Subcutaneous preadipocyte (primary cell): Measurements from ENCODE around the gene CCT8L2.

DNA sequence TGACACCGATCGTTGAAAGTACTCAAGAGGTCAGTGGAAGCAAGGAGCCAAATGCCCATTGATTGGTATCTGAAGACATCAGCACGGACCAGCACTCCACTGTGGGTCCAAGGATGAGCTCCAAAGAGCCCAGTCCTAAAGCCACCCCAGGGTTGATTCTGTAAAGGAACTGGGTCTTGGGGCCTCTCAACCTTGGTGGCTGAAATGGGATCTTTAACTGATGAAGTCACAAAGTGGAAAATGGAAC is at the start of gene CCT8L2:
Gene CCT8L2 (minus strand): TSS at position 191 of the 247 bp plus-strand sequence.
- CAGE, long polyA plus RNA = no peak

GRCh38 chr22:16599505-16600009 is 6.9 kb upstream of the CCT8L2 start:
- CAGE, long polyA plus RNA = no peak

DNA sequence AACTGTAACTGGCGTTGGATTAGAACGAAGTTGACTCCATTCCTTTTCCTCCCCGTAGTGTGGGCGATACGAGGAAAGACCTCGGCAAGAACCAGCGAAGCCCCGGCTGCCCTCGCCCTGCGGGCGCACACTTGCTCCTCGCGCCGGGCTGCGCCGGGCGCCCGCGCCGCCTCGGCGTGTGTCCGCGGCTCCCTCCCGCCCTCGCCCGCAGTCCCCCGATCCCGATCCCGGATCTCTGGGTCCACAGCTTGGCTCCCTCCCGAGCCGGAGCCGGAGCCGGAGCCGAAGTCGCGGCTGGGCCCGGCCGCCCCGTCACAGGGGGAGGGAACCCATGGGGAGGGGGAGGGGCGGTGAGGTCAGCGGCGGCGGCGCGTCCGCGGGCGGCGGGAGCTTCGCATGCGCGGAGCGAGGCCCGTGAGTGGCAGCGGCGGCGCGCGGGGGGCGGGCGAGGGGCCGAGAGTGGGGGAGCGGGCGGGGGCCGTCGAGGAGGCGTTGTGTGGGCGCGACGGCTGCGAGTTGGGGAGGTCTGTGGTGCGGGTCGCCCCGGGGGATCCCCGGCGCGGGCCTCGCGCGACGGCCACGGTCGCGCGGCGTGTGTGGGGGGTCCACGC is 8.5 kb upstream of the CCT8L2 start:
- CAGE, long polyA plus RNA = no peak

- CAGE, long polyA plus RNA = no peak
These were observed 9.4 kb upstream of the CCT8L2 start for GRCh38 chr22:16601605-16602786.

DNA sequence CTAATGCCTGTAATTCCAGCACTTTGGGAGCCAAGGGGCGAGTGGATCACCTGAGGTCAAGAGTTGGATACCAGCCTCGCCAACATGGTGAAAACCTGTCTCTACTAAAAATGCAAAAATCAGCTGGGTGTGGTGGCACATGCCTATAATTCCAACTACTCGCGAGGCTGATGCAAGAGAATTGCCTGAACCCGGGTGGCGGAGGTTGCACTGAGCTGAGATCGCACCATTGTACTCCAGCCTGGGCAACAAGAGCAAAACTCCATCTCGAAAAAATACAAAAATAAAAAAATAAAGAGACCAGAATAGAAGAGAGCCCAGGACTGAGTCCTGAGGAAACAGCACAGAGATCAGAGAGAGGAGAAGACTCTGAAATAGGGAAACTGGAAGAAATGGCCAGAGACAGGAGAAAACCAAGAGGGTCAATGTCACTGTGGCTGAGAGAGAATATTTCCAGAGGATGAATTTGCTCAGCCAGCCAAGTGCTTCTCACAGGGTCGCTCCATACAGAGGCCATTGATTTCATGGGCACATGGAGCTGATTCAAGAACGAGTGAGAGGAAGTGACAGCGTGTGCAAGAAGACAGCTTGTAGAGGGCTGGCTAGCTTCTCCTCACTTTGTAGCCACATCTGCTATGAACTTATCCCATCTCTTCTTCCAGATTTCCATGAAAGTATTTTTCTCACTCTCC is 21.9 kb upstream of the HDHD5 start:
- CAGE, long polyA plus RNA = no peak

DNA sequence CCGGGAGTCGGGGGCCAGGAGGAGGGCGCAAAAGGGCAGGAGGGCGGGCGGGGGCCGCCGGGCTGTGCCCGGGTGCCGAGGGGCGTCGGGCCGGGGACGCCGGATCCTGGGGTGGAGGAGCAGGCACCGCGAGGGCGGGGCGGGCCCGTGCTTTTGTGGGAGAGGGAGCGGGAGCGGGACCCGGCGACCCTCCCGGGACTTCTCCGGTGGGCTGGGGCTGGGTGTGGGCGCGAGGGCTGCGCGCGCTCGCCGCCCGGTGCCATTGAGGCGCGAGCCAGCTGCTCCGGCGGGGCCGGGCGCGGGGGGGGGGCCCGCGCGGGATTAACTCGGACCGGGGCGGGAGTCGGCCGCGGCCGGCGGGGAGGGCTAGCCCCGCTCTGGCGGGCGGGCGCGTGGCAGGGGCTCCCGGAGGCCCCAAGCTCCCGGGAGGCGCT is 777 bp downstream of the CECR2 start:
- CAGE, long polyA plus RNA = no peak

DNA sequence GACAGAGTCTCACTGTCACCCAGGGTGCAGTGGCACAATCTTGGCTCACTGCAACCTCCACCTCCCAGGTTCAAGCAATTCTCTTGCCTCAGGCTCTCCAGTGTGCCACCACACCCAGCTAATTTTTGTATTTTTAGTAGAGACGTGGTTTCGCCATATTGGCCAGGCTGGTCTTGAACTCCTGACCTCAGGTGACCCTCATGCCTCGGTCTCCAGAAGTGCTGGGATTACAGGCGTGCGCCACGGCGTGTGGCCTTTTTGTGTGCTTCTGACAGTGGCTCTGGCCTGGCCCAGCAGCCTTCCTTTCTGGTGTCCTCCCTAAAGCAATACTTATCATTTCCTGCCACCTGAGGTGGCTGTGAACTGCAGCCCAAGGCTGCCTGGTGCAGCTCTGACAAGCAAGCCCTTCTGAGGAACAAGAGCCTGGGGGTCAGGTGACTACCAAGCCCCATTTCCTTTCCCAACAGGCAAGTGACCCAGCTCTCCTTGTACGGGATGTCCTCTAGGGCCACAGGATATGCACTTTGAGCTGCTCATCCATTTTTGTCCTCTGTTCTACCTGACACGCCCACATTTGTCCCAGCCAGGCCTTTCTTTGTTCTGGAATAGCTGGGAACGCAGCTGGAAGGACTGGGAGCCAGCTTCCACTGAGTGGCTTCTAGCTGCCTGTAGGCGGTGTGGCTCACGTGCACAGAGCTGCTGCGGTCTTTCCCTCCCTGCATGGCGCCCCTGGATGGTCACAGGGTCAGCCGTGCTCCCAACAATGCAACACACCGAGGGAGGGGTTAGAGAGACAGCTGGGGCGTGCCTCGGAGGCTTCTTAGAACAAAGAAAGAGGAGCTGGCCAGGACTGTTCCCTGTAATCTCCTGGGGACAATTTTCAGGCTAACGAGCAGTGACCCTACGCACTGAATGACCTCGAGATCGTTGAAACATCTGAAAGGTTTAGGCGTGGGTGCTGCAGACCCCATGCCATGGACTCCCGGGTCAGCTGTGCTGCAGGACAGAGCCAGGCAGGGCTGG is 12.3 kb upstream of the BID start:
- CAGE, long polyA plus RNA = no peak

DNA sequence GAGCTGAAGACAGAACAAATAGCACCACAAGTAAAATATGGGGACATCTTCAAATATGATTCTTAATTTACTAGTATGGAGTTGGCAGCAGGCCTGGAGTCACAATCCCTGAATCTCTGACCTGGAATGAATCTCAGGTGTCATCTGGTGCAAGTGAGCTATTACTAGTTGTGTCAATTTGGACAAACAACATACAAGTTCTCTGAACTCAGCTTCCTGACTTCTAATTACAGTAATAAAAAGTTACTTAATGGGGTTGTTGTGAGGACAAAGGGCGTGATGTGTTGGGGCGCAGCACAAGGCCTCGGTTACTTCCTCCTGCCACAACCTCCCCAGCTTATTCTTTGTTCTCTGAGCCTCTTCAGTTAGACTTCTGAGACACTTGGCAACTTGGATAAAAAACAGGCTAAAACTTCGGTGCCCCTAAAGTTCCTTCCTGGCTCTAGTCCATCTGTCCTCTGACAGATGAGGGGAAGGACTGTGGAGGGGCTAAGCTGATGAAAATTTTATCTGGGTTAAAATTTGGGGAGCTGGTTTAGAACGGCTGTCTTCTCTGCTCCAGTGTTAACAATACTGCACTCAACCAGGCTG is 95.4 kb upstream of the BID start:
- CAGE, long polyA plus RNA = no peak

DNA sequence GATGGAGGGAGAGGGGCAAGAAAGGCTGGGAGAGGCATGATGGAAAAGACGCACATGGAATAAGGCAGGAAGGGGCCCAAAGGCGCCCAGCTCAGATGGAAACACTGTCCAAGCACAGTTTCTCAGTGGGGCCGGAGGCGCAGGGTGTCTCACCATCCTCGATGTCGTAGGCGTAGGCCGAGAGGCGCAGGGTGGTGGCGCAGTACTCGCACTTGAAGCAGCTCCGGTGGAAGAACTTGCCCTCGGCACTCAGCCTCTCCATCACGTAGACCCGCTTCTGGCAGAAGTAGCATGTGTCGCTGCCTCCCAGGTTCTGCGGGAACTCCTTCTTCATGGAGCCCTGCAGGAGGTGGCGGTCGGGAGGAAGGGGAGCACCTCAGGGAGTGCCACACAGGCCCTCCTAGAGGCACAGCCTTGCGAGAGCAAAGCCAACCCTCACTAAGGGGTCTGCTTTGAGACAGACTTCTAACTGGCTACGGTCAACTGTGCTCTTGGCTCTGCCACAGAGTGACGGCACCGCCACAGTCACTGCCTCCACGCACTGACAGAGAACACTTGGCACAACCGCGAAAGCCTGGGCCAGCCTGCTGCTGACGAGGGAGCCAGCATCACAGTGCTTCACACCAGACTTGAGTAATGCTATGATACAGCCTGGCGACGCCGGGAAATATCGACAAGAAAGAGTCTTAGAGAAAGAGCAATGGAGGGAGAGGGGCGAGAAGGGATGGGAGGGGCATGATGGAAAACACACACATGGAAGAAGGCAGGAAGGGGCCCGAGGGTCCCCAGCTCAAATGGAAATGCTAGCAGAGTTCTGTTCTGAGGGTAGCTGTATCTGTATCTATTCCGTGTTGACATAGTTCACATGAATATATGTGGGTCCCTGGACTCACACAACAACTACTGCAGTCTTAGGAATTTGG is 97.7 kb upstream of the BID start:
- CAGE, long polyA plus RNA = no peak

GRCh38 chr22:17952602-17953030 is 71.7 kb downstream of the MICAL3 start:
- CAGE, long polyA plus RNA = no peak

- CAGE, long polyA plus RNA = no peak
These were observed 27.8 kb downstream of the MICAL3 start for GRCh38 chr22:17996528-17996974.

GRCh38 chr22:18031597-18032057 is 7.3 kb upstream of the MICAL3 start:
- CAGE, long polyA plus RNA = no peak

- CAGE, long polyA plus RNA = no peak
These were observed 727 bp upstream of the PEX26 start for GRCh38 chr22:18077118-18077408.

DNA sequence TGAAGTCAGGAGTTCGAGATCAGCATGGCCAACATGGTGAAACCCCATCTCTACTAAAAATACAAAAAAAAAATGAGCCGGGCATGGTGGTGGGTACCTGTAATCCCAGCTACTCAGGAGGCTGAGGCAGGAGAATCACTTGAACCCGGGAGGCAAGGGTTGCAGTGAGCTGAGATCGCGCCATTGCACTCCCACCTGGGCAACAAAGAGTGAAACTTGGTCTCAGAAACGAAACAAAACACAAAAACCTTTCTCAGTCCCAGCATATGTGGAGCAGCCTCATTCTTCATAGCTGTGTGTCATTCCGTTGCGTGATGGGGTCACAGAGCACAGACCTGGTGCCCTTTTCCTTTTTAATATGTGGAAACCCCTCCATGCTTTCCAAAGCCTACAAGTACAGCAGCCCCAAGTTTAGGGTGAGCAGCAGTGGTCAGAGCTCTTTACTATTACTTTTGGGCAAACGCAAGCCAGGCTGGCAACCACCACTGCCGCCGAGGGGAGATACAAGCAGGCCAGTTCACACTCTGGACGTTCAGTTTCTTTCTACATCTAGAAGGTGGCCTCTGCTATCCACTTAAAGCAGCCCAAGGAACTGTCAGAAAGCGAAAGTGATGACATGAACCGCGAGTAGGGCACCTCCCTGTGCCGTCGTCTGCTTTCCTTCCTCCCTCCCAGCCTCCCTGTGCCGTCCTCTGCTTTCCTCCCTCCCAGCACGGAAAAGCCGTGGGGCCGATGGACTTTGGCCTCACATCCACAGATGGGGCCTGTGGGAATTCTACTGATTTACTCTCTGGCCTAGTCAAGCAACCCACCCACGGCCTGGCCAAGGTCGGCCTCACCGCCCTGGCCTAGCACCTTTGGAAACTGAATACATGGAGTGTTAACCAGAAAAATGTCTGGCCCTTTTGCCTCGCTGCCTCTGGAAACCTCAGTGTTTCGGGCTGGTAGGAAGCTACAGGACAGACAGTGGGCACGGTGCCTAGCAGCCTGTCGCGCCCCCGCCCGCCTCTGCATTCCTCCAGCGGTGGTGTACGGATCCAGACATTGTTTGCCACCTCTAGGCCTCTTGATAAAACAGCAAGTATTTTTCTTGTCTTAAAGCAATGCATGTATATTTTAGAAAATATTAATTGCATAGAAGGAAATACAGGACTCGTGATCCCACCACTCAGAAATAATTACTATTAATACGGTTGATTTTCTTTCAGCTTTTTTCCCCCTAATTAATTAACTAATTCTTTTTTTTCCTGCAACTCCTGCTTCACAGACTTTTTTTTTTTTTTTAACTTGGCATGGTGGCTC is 14.1 kb downstream of the PEX26 start:
- CAGE, long polyA plus RNA = no peak

DNA sequence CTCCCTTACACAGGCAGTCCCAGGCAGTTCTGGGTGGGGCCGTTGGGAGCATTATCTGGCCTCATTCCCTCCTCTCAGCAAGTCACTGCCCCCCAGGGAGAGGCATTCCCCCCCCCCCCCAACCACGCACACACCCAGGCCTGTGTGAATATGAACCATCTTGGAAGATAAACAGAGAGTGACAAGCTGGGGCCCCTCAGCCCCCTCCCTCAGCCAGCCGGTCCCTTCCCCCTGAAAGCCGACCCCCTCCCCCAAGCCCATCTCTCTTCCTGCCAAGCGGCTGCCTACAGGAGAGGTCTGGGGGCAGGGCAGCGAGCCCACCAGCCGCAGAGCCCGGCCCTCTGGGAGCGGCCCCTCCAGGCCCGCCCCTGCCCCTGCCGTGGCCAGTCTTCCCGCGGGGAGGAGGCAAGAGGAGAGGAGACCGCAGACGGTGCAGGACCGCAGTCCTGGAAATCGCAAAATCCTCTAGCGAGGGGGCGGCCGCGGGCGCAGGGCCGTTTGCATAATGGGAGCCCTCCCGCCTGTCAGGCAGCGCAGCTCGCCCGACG is 34.8 kb downstream of the RIMBP3 start:
- CAGE, long polyA plus RNA = no peak

DNA sequence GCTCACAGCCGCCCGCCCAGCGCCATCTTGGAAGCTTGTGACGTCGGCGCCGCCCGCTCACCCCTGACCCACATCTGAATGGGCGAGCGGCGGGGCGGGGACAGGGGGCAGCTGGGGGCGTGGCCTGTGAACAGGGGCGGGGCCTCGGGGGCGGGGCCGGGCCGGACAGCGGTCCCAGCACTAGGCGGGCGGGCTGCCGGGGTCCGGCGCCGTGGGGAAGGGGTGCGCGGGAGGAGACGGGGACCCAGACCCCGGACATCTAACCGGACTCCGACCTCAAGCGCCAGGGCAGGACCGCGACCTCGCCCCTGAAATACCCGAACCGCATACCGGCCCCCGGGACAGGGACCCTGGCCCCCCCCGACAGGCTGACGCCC is 33.8 kb downstream of the RIMBP3 start:
- CAGE, long polyA plus RNA = no peak

DNA sequence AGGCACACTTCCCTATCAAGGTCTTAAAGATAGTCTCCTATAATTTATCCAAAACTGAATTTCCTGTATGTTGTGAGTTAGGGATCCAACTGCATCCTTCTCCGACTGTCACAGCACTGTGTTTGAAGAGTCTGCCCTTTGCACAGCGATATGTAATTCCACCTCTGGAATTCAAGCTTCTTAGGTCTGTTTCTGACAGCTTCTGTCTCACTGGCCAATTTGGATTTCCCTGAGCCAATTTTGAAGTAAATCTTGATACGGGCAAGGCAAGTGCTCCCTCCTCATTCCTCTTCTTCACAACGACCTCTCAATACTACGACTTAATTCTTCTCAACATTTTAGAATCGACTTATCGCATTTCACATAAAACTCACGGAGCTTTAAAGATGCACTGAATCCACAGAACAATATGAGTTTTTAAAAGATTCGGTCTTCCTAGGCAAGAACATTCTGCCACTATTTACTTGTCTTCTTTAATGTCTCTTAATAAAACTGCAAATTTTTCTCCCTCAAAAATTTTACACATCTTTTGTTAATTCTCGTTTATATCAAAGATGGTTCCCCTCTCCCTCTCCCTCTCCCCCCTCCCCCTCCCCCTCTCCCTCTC is 39.0 kb downstream of the DGCR2 start:
- CAGE, long polyA plus RNA = no peak

DNA sequence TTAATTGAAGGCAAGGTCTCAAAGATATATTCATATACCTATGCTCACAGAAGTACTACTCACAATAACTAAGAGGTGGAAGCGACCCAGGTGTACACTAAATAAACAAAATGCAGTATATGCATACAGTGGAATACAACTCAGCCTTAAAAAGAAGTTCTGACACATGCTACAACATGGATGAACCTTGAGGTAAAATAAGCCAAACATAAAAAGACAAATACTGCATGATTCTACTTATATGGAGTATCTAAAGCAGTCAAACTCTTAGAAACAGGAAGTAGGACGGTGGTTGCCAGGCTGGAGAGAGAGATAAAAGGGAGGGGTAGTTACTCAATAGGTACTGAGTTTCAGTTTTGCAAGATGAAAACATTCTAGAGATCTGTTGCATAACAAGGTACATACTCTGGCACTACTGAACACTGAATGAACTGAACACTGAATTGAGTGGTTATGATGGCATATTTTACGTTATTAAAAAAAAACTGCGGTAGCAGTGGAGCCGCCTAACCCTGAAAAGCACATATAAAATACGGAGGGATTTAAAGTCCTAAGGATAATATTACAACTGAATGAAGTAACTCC is 12.8 kb downstream of the DGCR2 start:
- CAGE, long polyA plus RNA = no peak

DNA sequence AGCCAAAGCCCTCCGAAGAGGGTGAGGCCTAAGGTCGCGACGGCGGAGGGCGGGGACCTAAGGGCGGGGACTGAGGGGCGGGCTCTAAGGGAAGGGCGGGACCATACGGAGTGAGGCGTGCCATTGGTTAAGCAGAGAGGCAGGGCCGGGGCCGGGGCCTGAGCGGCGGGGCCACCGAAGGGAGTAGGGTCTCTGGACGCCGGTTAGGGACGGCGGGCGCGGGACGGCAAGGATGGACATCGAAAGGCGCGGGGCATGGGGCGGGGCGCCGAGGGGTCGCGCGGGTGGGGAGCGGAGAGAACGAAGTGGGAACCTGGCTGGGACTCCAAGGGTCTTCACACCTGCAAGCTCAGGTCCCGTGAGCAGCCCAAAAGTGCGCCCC is 293 bp upstream of the DGCR2 start:
- CAGE, long polyA plus RNA = no peak

DNA sequence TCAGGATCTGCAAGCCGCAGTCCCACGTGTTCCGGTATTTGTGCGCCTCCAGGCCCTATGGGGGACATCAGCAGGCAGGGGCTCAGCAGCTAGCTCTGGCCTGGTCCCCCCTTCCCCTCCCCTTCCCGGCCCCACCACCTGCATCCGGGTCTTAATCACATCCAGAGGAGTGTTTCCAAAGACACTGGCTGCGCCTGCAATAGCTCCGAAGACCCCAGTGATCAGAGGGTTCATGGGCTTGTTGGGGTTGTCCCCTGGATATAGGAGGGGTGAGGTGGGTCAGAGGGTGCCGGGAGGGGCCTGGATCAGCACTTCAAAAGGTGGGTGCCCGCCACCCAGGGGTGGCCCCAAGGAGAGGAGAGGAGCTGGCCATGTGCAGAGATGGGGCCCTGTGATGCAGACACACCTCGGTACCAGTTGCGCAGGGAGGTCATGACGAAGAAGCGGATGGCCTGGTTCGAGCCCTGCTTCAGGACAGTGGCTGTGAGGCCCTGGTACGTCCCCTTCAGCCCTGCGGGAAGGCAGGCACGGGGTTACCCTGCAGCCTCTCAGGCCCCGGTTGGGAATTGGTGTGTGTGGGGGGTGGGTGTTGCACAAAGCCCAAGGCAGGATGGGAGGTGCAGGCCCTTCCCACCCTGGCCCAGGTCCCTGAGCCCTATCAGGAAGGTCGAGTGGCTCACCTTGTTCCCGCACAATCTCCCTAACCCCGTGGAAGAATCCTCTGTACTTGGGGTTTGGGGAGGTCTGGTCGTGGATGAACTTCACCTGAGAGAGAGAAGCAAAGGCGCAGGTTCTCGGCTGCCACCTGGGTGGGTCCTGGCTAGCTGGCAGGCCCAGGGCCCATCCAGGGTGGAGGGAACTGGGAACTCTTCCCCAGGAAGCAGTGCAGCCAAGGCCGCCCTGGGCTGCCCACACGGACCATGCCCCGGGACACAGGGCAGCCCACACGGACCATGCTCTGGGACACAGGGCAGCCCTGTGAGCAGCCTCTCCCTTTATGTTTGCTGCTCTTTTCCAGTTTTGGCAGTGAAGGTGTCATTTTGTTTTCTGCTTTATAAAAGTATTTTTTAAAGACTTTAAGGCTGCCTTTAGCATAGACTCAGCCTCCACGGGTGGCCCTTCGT is 1.7 kb downstream of the SLC25A1 start:
- CAGE, long polyA plus RNA = no peak